ENCODE results near the gene MPV17L.

DNA sequence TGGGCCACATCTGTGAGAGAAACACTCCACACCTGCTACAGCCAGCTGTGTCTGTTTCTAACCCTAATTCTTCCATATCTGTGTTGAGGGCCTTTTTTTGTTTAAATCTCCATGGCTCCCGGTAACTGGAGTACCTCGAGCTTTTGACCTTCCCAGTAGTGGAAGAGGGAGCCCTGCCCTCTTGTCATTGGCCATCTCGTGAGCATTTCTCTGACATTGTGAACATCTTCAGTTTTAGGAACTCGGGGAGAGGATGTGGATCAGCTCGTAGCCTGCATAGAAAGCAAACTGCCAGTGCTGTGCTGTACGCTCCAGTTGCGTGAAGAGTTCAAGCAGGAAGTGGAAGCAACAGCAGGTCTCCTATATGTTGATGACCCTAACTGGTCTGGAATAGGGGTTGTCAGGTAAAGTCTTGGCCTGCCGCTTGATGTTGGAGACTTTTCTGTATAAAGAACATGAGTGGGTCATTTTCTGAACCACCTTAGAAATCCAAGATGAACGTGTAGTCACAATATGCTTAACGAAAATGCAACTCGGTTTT is 24.3 kb downstream of the NTAN1 start:
- PRO-cap, result no peak

GRCh38 chr16:15032482-15032966 is 23.4 kb downstream of the NTAN1 start:
- PRO-cap, result no peak

GRCh38 chr16:15060409-15061684 is 5.0 kb upstream of the NTAN1 start:
- PRO-cap, result no peak

DNA sequence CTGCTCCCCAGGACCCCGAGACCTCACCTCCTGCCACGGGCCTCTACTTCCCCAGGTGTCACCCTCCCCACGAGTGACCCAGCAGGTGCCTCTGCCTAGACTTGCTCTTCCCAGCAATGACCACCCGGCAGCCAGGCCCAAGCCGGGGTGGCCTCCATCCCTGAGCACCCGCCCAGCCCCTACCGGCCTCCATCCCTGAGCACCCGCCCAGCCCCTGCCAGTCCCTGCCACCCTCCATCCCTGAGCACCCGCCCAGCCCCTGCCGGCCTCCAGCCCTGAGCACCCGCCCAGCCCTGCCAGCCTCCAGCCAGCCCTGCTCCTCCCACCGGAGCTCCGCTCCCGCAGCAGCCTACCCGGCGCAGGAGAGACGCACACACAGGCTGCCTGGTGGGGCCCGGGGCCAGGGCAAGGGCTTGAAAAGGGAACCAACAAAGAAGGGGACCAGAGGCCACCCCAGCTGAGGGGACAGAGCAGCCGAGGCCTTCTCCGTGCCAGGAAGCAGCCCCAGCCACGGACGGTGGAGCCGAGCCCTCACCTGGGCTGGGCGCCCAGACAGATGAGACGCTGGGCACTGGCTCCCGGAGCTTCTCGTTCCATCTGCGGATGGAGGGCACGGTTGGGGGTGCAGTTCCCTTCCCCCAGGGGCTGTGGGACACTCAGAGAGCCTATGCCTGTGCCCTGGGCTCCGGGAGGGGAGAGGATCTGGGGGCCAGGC is 47.0 kb upstream of the RRN3 start:
- PRO-cap, result no peak

- PRO-cap, result unidirectional peak, minus-strand start at chr16:15154771; unidirectional peak, minus-strand start at chr16:15154896
Observed at GRCh38 chr16:15154544-15155602, 60.8 kb upstream of the RRN3 start.

DNA sequence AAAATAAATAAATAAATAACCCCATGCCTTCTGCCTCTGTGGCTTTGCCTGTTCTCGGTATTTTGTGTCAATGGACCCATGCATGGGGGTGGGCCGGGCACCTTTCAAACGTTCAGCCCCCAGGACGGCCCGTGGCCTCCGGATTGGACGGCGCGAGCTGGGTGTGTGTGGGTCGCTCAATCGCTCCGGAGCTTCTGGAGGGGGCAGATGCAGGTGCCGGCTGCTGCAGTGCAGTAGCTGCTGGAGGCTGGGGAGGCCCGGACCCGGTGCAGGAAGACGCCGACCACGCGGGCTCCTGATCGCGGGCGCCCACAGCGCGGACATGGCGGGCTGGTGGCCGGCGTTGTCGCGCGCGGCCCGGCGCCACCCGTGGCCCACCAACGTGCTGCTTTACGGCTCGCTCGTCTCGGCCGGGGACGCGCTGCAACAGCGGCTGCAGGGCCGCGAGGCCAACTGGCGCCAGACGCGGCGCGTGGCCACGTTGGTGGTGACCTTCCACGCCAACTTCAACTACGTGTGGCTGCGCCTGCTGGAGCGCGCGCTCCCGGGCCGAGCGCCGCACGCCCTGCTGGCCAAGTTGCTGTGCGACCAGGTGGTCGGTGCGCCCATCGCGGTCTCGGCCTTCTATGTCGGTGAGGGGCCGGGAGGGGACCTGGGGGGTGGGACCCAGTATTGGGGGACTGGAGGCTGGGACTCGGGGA is at the start of gene MPV17L:
TSS of gene MPV17L (plus strand) at position 179 of the 701 bp plus-strand sequence.
- PRO-cap, result no peak

- PRO-cap, result no peak
Observed at GRCh38 chr16:15573896-15574558, 68.9 kb downstream of the MARF1 start.

DNA sequence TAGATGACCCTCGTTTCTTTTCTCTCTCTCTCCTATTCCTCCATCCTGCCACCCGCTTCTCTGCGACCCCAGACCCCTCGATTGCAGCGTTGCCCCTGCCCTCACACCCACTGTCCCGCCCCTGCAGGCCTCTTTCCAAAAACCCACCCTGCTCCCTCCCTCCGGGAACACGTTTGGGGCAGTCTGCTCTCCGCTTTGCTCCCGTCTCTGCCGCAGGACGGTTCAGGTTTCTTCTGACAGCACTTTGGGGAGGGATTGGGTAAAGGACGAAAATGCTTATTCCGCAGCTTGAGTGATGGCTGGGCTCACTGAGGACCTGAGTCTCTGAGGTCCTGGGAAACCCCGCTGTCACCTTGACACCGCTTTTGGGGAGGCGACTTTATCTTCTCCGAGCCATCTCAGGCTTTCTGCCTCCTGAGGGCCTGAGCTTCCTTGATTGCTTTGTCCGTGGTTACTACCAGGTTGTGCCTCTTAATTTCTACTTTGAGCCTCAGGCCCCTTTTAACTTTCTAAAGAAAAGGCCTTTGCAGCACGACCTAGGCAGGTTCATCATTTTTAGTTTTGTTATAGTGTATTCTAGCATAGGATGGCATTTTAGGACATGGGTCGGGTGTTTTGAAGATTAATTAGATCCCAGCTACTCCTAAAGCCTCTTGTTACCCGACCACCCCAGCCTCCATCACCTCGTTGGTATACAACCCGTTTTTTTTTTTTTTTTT is 843 bp downstream of the NDE1 start:
- PRO-cap, result no peak

GRCh38 chr16:15672274-15672593 is 22.2 kb downstream of the NDE1 start:
- PRO-cap, result no peak

- PRO-cap, result no peak
Observed at GRCh38 chr16:15697567-15698046, 47.6 kb downstream of the NDE1 start.

GRCh38 chr16:15728106-15728448 is 78.0 kb downstream of the NDE1 start:
- PRO-cap, result no peak

DNA sequence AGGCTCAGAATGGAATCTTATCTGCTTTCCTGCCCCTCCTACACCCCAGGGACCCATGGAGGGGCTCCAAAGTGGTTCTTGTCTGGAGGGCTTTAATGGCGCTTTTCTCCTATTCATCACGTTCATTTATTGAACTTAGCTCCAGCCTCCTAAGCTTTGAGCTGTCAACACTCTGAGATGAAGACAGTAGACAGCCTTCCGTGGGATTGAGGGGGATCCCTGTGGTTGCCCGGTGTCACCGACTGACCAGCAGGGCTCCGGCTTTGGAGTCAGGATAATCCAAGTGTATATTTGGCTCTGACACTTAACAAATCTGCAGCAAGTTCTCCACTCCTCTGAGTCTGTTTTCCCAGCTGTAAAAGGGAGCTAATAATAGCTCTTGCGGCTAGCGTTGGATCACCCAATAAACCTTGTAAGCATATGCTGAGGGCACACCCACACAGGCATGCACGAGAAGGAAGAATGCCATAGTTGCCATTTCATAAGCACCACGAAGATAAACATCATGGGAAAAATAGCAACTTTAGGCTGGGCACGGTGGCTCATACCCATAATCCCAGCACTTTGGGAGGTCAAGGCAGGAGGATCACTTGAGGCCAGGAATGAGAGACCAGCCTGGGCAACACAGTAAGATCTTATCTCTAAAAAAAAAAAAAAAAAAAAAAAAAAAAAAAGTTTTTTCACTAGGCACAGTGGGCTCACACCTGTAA is 44.8 kb downstream of the MYH11 start:
- PRO-cap, result no peak

DNA sequence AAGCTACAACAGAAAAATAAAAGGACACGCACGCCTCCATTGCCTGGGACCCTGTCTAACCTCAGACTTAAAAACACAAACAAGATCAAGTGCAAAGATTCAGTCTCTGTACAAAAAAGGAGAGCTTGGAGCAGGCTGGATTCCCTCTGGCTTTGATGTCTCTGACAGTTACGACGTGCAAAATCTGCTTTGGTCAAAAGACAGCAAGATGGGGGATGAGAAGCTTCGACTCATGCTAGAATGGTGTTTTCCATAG is 9.3 kb downstream of the MYH11 start:
- PRO-cap, result no peak

- PRO-cap, result no peak
Observed at GRCh38 chr16:16028239-16028857, 78.9 kb downstream of the ABCC1 start.

DNA sequence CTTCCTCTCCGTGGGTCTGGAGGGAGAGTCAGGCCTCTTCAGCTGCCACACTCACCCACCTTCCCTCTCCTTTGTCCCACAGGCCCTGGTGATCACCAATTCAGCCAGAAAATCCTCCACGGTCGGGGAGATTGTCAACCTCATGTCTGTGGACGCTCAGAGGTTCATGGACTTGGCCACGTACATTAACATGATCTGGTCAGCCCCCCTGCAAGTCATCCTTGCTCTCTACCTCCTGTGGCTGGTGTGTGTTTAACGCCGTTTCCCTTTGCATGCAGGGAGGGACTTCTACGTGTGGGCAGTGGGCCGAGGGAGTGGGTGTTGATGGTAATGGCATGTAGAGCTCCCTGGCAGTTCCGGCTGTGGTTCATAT is 98.6 kb downstream of the ABCC1 start:
- PRO-cap, result no peak

GRCh38 chr16:16063634-16064123 is 114.3 kb downstream of the ABCC1 start:
- PRO-cap, result no peak

GRCh38 chr16:16133836-16134560 is 89.3 kb downstream of the ABCC6 start:
- PRO-cap, result no peak

DNA sequence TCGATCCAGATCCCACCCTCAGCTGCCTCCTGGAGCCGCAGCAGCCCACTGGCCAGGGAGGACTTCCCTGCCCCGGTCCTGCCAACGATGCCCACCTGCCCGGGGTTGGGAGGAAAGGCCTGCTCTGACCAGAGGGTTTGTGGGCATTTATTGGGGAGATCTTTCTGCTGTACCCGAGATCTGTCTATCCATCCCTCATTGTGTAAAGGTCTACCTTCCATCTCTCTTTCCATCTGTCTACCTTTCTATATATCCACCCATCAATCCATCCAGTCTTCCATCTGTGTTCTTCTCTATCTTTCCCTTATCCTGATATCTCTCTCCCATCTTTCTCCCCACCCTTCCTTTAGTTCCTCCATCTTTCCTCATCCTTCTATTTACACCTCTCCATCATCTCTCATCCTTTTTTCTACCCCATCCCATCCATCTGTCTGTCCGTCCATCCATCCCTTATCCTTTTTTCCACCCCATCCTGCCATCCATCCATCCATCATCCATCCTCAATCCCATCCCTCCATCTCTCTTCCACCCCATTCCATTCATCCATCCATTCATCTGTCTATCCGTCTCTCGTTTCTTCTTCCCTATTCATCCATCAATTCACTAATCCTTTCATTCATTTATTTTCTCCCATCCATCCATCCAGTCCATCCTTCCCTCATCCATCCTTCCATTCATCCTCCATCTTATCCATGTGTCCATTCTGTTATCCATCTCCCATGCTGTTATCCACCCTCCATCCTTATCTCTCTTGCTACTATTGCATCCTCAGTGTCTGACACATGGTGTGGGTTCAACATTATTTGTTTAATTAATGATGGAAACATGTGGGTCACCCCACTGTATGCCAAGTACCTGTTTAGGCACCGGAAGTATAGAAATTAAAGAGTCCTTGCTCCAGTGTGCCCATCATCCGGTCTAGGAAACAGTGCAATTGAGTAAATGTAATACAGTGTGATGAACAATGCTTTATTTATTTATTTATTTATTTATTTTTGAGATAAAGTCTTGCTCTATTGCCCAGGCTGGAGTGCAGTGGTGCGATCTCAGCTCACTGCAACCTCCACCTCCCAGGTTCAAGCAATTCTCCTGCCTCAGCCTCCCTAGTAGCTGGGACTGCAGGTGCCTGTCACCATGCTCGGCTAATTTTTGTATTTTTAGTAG is 68.0 kb downstream of the ABCC6 start:
- PRO-cap, result no peak

GRCh38 chr16:16221376-16221861 is 1.9 kb downstream of the ABCC6 start:
- PRO-cap, result no peak

- PRO-cap, result no peak
Observed at GRCh38 chr16:17220887-17221453, 249.8 kb downstream of the XYLT1 start.